Calu3 (cell line): ENCODE data around the genes RAB41, GDPD2, FOXO4, IL2RG, GJB1 and CXCR3.

DNA sequence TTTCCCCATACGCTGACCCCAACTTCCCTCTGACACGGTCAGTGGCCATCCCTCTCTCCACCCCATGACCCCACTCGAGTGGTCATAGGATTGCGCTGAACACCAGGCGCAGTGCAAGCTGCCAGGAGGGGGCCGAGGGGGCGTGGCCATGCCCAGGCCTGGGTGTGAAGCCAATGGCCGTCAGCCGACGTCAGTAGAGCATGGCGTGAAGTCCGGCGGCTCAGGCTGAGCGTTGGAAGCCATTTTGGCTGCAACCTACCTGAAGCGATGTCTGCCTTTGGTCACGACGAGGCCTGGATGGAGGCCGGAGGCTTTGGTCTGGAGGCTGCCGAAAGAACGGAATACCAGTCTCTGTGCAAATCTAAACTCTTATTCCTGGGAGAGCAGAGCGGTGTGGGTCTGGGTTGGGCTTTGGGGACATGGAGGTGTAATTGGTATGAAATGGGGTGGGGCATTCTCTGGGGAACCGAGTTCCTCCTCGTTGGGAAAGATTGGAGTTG is at the start of gene RAB41:
Gene RAB41 (plus strand): TSS at position 222 of the 500 bp plus-strand sequence.
- PRO-cap: no peak

DNA sequence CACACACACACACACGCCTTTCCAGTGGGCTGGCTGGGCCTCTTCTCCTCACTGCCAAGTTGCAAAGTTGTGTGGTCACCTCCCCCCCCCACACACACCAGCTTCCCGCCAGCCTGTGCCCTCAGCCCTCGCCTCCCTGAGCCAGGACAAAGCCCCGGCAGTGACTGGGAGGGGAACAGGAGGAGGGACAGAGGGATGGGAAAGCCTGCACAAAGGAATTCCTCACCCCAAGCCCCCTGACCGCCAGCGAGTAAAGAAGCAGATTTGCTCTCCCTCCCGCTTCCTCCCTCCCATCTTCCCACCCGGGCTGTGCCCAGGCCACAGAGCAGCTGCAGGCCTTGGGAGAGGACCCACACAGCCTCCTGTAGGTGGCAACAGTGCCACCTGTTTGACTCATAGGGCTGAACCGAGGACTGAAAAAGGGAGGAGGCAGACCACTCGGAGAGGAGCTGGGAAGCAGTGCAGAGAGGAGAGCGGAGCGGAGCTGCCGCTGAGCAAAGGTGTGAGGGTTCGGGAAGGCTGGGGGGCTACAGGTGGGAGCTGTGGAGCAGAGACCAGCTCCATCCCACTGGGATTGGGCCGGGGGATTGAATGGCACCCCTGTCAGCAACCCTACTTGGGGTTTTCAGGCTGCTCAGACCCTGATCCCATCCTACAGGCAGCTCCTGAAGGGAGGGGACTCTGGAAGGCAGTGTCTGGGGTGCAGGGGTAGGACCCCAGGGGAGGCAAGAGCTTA is at the start of gene GDPD2:
Gene GDPD2 (plus strand): TSS at position 432 of the 736 bp plus-strand sequence.
- PRO-cap: no peak

DNA sequence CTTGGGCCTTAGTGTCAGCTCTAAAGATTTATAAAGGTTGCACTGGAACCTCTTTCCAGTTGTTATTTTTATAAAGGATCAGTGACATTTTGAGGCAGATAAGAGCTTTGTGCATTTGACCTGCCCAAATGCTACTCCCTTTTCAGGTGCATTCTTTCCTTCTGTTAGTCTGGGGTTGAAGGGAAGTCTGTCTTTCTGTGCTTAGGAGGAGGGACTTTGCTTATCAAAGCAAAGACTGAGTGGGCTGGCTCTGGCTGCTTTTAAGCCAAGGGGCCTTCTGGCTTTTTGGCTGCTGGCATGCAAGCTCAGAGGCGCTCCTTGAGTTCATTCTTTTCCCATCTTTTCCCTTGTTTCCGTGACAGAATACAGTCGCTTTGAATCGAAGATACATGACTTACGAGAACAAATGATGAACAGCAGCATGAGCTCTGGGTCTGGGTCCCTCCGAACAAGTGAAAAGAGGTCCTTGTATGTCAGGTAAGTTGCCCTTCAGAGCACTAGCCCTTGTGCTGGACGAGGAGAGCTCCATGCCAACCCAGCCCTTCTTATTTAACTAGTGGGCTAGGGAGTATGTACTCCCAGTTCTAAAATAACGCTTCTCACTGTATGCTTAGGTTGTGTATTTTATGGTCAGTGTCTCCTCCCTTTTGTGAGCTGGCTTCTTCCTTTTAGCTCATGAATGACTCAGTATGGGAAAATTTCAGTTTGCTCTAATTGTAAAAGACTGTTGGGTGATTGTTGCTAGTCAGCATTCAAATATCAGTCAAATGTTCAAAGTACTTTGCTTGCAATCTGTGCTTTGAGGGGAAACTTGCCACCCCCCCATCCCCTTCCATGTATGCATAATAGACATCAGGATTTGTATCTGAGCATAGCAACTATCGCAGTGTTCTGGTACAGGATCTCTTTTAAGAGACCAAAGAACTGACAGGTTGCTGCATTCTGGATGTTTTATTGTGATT is 34.4 kb downstream of the DLG3 start:
- PRO-cap: no peak

- PRO-cap: no peak
Observed at GRCh38 chrX:70490615-70491001, 46.0 kb downstream of the DLG3 start.

DNA sequence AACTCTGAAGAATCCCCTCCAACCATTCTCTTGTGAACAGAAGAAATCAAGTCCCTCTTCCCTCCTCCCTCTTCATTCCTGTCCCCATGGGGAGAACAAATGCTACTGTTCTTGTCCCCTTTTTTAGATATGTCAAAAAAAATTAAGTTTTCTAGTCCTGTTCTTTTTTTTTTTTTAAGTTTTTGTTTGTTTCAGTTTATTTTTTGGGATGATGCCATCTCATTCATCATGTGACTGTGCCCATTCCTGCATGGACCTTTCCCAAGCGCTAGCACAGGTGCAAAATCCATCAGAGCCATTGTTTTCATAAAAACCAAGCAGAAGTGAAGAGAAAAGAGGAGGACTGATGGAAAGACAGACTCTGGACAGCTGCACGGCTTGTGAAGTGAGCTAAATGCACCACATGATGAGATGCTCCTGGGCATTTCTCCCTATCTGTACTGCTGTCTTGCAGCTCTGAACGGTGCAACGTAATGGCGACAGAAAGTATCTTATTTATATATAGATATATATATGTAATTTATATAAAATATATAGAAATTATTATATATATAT is 57.7 kb downstream of the DLG3 start:
- PRO-cap: no peak

- PRO-cap: bidirectional peak, plus-strand start at chrX:71095851, minus-strand start at chrX:71095764; bidirectional peak, plus-strand start at chrX:71096149, minus-strand start at chrX:71096018
Observed at GRCh38 chrX:71095514-71096734, at the start of gene FOXO4. TSS of gene FOXO4 (plus strand) at chrX:71095851.

- PRO-cap: bidirectional peak, plus-strand start at chrX:71111685, minus-strand start at chrX:71111575
Observed at GRCh38 chrX:71111410-71112686, at the start of gene IL2RG. TSS of gene IL2RG (minus strand) at chrX:71111577.

GRCh38 chrX:71118838-71119641 is 644 bp downstream of the MED12 start:
- PRO-cap: unidirectional peak, minus-strand start at chrX:71119151

- PRO-cap: unidirectional peak, plus-strand start at chrX:71178299
Observed at GRCh38 chrX:71178145-71178451, 33.5 kb downstream of the NLGN3 start.

DNA sequence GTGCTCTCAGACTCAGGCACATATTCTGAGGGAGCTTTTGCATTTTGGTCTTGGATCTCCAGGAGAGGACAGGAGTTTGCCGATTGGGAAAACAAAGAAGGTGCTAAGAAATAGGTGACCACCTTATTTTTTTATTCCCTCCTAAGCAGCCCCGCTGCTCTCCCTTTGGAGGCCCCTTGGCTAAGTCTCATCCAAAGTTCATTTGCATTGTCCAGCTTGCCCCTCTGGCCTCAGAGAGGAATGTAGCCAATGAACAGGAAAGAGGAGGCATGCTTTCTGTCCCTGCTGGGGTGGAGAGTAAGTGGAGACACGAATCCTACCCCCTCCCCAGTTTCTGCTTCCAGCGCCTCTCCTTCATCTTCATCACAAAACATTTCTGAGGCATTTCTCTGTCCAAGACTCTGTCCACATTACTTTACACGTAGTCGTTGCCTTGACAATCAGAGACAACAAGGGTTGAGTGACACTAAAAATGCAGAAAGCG is 38.7 kb downstream of the NLGN3 start:
- PRO-cap: no peak

GRCh38 chrX:71222840-71223478 is at the start of gene GJB1:
TSS of gene GJB1 (plus strand) at chrX:71223224.
- PRO-cap: no peak

- PRO-cap: no peak
Observed at GRCh38 chrX:71282560-71283108, 801 bp upstream of the NONO start.

GRCh38 chrX:71453779-71454794 is 78.8 kb upstream of the OGT start:
- PRO-cap: no peak

DNA sequence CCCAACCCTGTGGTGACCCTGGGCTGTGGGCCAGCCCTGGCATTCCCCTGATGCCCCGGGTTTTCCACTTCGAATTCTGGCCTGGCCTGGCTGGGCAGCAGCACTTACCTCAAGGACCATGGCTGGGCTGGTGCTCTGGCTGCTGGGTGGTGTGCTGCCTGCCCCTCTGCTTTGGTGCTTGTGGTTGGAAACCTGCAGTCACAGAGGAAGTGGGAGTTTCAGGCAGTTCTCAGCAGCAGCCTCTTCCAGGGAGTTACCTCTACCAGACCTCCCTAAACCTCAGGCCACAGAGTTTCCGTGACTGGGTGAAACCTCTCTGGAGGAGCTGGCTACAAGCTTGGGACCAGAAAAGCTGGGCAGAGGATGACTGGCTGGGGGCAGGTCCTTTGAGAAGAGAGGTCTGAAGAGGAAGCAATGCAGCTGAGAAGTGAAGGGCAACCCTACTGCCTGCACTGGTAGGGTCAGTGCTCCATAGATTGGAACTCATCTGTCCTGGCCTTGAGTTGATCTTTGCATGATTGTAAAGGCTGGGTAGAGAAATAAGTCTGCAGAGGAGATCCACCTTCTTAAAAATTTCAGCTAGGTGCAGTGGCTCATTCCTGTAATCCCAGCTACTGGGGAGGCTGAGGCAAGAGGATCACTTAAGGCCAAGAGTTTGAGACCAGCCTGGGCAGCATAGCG is at the start of gene CXCR3:
Gene CXCR3 (minus strand): TSS at position 182 of the 681 bp plus-strand sequence.
- PRO-cap: no peak

DNA sequence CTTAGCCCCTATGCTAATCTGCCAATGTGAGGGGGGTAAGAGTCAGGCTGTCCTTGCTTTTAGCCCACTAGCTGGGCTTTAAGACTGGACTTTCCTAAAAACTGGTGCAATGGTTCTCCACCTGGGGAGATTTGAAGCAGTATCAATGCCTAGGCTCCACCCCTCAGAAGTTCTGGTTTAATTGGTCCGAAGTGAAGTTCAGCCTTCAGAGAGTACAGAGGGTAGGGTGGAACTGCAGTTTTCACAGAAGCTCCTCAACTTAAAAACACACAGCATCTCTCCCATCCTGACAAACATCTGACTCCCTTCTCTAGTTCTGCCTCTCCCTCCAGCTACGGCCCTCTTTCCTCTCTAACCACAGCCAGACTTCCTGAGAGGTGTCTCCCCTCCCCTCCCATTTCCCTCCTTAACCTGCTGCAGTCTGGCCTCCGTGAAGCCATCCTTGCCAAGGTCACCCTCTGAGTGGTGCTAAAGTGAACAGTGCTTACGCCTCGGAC is 103.3 kb upstream of the PIN4 start:
- PRO-cap: no peak

DNA sequence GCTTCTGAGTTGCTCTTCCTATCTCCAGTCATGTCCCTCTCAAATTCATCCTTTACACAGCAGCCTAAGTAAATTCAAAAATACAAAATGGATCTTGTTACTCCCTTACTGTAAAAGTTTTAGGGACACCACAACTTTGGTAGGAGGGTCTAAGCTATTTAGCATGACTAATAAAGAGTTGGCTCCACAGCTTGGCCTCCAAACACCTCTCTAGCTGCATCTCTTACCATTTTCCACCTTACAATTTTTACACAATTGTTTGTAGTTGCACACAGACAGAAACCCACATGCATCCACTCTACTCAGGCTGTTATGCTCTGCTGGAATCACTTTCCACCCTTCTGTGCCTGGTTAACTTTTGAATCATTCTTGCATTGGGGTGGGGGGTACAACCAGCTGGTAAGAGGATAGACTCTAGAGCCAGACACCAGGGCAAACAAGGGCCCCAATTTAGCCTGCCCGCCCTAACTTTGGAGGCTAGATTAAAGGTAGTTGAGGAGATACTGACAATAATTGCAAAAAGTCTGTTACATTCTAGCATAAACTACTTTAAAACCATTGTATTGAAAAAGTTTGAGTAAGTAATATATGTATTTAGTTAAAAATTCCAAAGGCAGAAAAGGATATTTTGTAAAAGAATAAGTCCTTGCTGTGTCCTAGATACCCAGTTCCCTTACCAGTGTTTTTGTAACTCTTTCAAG is 78.6 kb upstream of the CITED1 start:
- PRO-cap: no peak

- PRO-cap: no peak
Observed at GRCh38 chrX:72422167-72423020, 116.7 kb upstream of the CITED1 start.

- PRO-cap: no peak
Observed at GRCh38 chrX:73820497-73821048, 257.6 kb downstream of the CHIC1 start.

DNA sequence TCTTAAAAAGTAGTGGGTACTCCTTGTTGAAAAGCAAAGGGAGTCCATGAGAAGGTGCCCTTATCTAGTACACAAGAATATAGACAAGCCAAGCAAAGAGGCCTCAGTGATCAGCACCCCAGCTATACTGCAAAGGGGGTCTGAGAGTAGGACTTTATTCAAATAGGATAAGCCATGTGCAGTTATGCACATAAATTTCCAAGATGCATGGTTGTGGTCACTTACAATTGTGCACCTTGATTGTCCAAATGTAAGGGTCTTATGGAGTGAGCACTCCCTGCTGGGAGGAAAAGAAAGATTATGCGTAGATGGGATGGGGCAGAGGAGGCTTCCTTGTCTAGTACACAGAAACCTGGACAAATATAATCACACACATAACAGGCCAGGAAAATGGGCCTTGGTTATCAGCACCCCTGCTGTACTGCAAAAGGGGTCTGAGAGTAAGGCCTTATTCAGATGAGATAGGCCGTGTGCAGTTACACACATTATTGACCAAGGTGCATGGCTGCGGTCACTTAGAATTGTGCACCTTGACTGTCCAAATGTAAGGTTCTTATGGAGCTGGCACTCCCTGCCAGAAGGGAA is 281.4 kb downstream of the CHIC1 start:
- PRO-cap: no peak

DNA sequence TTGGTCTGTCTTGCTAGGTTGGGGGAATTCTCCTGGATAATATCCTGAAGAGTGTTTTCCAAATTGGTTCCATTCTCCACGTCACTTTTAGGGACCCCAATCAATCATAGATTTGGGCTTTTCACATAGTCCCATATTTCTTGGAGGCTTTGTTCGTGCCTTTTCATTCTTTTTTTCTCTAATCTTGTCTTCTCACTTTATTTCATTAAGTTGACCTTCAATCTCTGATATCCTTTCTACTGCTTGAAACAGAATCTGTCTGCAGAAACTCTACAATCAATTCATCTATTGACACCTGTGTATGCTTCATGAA is 258.9 kb upstream of the ZCCHC13 start:
- PRO-cap: no peak